B cell (primary cell): ENCODE measurements around the genes ZFPL1 and POLA2.

- PRO-cap, result unidirectional peak, minus-strand start at chr11:65041365
- CAGE, long polyA plus RNA, result no peak
Observed at GRCh38 chr11:65041292-65041806, 339 bp downstream of the SAC3D1 start.

DNA sequence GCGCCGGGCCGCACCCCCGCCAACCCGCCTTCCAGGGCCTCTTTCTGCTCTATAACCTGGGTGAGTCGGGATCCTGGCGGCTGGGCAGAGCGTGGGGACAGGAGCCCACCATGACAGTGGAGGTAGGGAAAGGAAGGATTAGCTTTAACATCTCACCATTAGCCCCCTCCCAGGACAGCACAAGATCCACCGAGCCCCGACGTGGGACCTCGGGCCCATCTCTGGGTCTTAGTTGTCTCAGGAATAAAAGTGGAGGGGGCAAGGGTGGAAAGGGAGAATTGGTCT, 739 bp downstream of the SAC3D1 start:
- PRO-cap, result no peak
- CAGE, long polyA plus RNA, result no peak

- PRO-cap, result no peak
- CAGE, long polyA plus RNA, result no peak
Observed at GRCh38 chr11:65043733-65044403, 2.9 kb downstream of the SAC3D1 start.

DNA sequence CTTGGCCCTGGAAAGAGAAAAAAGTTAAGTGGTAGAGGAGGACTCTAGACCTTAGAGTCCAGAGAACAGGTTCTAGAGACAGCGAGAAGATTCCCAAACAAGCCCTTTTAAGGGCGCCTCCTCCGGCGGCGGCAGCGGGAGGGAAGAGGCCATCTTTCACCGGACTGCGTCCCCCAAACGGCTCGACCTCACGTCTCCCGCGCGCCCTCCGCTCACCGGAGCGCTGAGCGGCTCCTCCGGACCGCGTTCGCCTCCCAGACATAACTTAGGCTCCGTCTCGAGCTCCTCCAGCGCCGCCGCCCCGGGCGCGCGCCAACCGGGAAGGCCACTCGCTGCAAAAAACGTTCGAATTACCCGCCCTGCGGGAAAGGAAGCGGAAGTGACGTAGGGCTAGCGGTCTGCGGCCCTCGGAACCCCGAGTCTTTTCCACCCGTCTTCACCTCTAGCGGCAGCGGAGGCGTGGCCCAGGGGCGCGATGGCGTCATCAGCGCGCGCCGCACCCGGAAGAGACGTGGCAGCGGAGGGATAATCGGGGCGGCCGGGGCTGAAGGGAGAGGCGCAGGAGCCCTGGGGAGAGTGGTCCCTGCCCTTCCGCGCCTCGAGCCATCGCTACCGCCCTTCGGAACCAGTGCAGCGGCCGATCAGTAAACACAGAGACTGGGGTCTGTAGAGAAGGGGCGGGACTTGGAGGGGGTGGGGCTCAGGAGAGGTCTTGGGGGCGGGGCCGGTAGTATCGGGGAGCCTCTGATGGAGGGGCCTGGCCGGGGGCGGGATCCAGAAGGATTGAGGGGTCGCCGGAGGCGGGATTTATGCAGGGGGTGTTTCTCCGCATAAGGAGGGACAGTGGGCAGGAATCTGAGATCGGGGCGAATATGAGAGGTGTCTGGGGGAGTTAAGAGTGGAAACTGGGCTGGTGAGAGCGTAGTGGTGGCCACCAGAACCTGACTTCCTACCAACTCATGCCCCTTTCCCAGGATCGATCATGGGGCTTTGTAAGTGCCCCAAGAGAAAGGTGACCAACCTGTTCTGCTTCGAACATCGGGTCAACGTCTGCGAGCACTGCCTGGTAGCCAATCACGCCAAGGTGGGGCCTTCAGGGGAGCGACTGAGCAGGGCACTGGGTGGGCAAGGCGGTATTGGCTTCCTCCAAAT, at the start of gene ZFPL1:
Gene ZFPL1, plus strand, starts transcription at position 506 of the 1,152 bp plus-strand sequence.
- PRO-cap, result unidirectional peak, plus-strand start at position 528 of the sequence; bidirectional peak, plus-strand start at position 730 of the sequence, minus-strand start at position 659 of the sequence
- CAGE, long polyA plus RNA, result start-site peak on the plus strand centred at position 526 of the sequence, 18 bp wide, 137 and 161 reads in 2 replicates

DNA sequence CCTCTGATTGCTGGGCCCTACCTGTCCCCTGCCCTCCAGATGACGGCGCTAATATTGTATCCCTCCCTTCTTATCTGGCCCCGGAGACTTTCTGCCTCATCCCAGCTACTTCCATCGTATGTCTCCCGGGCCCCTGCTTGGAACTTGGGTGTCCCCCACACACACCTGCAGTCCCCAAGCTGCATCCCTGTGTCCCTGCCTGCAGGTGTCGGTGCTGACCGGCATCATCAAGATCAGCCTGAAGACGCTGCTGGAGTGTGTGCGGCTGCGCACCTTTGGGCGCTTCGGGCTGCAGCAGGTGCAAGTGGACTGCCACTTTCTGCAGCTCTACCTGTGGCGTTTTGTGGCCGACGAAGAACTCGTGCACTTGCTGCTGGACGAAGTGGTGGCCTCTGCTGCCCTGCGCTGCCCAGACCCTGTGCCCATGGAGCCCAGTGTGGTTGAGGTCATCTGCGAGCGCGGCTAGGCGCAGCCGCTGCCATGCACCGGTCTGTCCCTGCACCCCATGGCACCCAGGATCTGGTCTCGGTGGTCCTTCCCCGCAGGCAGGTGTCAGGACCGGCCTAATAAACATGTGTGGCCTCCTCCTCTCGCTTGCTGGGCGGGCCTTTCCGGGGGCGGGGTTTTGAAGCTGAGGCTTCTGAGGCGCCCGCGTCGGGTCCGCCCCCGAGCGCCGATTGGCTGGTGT, 406 bp upstream of the TM7SF2 start:
- PRO-cap, result bidirectional peak, plus-strand start outside the sequence, minus-strand start at position 538 of the sequence
- CAGE, long polyA plus RNA, result no peak

DNA sequence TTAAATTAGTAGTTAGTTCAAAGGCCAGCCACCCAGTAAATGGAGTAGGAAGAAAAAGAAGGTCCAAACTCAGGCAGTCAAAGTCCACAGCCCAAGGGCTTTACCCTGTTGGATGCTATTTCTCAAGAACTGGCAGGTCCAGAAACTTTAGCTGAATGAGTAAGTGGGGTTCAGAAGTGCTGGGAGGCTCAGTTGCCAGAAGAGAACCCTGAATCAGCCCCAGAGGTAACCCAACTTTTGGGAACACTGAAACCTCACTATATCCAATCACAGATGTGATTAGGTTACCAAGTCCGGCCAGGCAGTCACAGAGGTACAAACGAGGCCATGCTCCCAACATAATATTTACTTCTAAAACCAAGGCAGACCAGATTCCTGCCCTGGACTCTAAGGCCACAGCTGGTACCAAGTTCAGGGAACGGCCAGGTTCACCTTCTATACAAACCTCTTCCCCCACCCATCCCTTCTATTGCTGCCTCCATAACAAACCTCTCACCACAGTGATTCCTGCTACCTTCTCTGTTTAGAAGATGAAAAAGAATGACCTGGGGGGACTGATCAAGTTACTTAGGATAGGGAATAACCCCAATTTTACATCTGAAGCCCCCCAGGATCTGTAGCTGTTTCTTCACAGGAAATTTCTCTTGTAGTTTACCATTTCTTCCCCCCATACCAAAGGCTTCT, 1.9 kb downstream of the FAU start:
- PRO-cap, result no peak
- CAGE, long polyA plus RNA, result no peak

DNA sequence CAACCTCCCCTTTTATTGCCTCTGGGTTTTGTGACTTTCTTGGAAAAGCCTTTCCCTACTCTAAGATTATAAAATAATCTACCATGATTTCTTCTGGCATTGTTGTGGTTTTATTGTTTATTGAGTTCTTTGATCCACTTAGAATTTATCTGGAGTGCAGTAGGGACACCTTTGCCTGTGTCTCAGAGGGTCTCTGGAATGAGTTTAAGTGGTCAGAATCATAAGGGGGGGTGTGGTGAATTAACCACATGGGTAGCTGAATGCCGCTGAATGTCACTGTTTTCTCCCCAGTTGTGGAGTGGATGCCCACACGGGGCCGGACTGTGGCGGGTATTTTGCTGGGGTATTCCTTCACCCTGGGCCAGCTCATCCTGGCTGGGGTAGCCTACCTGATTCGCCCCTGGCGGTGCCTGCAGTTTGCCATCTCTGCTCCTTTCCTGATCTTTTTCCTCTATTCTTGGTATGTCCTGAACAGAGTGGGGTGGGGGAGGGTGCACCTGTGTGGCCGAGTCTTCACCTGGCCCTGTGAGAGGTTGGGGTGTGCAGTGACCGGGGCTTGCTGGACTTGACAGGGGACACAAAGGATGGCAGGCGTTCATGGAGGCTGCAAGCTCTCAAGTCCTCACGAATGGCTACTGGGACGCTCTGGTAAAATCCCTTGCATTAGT, 39.1 kb downstream of the CAPN1 start:
- PRO-cap, result no peak
- CAGE, long polyA plus RNA, result no peak

- PRO-cap, result bidirectional peak, plus-strand start at chr11:65261962, minus-strand start at chr11:65261759; bidirectional peak, plus-strand start at chr11:65262475, minus-strand start at chr11:65262430
- CAGE, long polyA plus RNA, result start-site peak on the plus strand at chr11:65261915-65261985, 21 and 297 reads in 2 replicates
Observed at GRCh38 chr11:65261581-65262533, at the start of gene POLA2. POLA2 (plus strand) TSS chr11:65261962.

GRCh38 chr11:65390715-65391101, 4.3 kb downstream of the FRMD8 start:
- PRO-cap, result no peak
- CAGE, long polyA plus RNA, result no peak

DNA sequence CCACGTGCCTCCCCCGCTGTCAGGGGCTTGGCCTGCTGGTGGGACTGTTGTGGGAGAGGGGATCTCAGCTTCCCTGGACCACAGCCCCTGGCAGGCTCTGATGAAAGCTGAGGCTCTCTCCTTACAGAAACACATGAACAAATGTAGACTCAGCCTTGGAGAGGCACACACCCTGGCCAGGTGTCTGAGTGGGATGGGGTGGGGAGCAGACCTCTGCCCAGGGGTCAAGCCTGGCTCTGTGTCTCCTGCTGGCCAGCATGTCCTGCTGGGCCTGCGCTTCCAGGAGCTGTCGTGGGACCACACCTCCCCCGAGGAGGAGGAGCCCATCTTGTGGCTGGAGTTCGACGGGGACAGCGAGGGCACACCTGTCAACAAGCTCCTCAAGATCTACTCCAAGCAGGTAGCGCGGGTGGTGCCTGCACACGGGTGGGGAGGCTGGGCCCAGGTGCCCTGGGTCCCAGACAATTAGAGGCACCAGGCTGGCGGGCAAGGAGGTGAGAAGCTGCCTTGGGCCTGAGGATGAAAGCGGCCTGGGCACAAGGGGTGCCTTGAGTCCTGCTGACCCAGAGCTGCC, 14.1 kb downstream of the FRMD8 start:
- PRO-cap, result no peak
- CAGE, long polyA plus RNA, result no peak

GRCh38 chr11:65416395-65416786, 30.0 kb downstream of the FRMD8 start:
- PRO-cap, result unidirectional peak, plus-strand start at chr11:65416636
- CAGE, long polyA plus RNA, result no peak

DNA sequence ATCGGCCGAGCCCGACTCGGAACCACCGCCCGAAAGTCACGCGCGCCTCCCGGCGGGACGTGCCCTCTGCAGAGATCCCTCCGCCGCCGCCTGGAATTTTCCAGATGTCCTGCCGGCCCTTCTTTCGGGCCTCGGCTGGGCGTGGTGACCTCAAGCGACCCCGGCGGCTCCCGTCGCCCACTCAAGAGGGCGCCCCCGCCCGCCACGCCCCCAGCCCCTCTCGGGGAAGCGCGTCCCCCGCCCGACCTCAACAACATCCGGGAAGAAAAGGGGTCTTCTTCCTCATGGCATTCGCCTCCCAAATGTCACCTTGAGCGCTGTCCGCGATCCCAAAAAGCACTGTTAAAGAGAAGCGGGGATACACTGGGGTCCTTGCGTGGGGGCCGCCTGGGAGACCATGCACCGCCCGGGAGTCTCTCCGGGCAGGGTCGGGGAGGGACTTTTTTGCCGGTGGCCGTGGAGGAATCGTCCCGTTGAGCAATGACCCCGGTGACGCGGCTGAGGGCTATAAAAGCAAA, 35.9 kb downstream of the FRMD8 start:
- PRO-cap, result bidirectional peak, plus-strand start at position 62 of the sequence, minus-strand start outside the sequence; bidirectional peak, plus-strand start at position 492 of the sequence, minus-strand start at position 183 of the sequence
- CAGE, long polyA plus RNA, result no peak

DNA sequence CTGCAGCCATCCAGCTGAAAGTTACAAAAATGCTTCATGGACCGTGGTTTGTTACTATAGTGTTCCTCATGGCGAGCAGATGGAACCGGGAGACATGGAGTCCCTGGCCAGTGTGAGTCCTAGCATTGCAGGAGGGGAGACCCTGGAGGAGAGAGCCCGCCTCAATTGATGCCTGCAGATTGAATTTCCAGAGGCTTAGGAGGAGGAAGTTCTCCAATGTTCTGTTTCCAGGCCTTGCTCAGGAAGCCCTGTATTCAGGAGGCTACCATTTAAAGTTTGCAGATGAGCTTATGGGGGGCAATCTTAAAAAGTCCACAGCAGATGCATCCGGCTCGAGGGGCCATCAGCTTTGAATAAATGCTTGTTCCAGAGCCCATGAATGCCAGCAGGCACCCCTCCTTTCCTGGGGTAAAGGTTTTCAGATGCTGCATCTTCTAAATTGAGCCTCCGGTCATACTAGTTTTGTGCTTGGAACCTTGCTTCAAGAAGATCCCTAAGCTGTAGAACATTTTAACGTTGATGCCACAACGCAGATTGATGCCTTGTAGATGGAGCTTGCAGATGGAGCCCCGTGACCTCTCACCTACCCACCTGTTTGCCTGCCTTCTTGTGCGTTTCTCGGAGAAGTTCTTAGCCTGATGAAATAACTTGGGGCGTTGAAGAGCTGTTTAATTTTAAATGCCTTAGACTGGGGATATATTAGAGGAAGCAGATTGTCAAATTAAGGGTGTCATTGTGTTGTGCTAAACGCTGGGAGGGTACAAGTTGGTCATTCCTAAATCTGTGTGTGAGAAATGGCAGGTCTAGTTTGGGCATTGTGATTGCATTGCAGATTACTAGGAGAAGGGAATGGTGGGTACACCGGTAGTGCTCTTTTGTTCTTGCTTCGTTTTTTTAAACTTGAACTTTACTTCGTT, 37.7 kb downstream of the FRMD8 start:
- PRO-cap, result no peak
- CAGE, long polyA plus RNA, result no peak

DNA sequence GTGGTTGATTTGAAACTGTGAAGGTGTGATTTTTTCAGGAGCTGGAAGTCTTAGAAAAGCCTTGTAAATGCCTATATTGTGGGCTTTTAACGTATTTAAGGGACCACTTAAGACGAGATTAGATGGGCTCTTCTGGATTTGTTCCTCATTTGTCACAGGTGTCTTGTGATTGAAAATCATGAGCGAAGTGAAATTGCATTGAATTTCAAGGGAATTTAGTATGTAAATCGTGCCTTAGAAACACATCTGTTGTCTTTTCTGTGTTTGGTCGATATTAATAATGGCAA, 39.0 kb downstream of the FRMD8 start:
- PRO-cap, result bidirectional peak, plus-strand start at position 198 of the sequence, minus-strand start at position 189 of the sequence
- CAGE, long polyA plus RNA, result no peak

DNA sequence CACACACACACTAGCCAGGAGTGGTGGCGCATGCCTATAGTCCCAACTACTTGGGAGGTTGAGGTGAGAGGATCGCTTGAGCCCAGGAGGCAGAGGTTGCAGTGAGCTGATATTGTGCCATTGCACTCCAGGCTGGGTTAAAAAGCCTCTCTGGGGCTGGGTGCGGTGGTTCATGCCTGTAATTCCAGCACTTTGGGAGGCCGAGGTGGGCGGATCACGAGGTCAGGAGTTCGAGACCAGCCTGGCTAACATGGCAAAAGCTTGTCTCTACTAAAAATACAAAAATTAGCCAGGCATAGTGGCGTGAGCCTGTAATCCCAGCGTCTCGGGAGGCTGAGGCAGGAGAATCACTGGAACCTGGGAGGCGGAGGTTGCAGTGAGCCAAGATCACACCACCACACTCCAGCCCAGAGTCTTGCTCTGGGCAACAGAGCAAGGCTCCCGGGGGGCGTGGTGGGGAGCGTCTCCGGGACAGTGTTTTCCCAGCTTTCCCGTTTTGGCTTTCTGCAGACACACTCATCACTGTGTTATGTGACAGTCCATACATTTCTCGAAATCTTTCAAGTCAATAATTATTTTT, 67.7 kb downstream of the FRMD8 start:
- PRO-cap, result no peak
- CAGE, long polyA plus RNA, result no peak

GRCh38 chr11:65505500-65505726, 19.5 kb upstream of the SCYL1 start:
- PRO-cap, result no peak
- CAGE, long polyA plus RNA, result no peak

- PRO-cap, result bidirectional peak, plus-strand start at chr11:65507608, minus-strand start at chr11:65507408
- CAGE, long polyA plus RNA, result no peak
Observed at GRCh38 chr11:65506981-65507513, 17.8 kb upstream of the SCYL1 start.

- PRO-cap, result no peak
- CAGE, long polyA plus RNA, result no peak
Observed at GRCh38 chr11:65509230-65510166, 15.4 kb upstream of the SCYL1 start.

DNA sequence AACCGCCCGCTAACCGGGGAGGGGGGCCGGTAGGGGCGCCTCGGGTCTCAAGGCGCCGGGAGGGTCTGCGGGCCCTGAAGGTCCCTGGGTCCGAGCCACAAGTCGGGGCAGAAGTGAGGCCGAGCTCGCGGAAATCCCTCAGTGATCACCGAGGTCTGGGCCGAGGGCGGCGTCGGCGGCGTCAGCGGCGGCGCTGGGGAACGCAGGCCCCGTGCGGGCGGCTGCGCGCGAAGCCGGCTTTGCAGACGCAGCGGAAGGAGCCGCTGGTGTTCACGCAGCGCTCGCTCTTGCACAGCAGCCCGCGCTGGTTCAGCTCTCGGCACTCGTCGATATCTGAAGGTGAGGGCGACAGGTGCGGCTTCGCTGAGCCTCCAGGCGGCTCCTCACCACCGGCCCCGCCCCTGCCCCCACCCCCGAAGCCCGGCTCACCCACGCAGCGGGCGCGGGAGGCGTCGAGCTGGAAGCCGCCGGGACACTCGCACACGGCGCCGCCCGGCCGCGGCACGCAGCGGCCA, 14.1 kb downstream of the SCYL1 start:
- PRO-cap, result no peak
- CAGE, long polyA plus RNA, result no peak

- PRO-cap, result bidirectional peak, plus-strand start at chr11:65574967, minus-strand start at chr11:65574976; bidirectional peak, plus-strand start at chr11:65575767, minus-strand start at chr11:65575707; bidirectional peak, plus-strand start at chr11:65576112, minus-strand start at chr11:65575868
- CAGE, long polyA plus RNA, result no peak
Observed at GRCh38 chr11:65574917-65575972, 608 bp upstream of the EHBP1L1 start.